SJCRH30 (cell line): ENCODE results near the genes HADH, LEF1, RPL34 and MCUB.

- RAMPAGE, long total RNA = no peak
These were observed 589 bp downstream of the TBCK start for GRCh38 chr4:106315385-106315855.

GRCh38 chr4:106317050-106317600, 775 bp downstream of the AIMP1 start:
- RAMPAGE, long total RNA = no peak

GRCh38 chr4:107034094-107034657, 1.9 kb downstream of the DKK2 start:
- RAMPAGE, long total RNA = no peak

DNA sequence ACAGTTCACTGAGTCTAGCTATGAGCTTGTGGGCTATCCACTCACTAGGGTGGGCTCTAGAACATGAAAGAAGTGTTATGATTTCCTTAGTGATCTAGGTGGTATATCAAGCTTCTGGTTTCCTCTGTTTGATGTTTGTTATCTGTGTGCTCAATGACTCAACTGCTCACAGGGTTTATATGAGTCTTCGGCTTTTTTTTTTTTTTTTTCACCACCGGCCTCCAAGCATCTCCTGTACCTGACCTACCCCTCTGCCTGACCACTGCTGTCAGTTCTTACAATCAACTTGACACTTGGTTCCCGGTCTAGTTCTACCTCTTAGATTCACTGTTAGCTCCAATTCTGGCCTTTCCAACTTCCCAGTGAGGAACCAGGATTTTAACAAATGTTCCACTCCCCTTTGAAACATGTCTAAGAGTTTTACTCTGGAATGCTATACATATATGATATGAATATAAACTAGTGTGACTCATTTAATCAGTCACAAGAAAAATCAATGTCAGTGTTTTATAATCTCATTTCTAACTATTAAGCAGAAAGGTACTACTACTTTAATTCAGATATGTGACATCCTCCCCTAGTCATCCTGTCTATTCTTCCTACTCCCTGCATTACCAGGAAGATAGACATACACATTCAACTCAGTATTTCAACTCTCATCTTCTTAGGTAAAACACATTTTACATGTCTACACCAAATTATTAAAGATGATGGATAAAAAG, 102.9 kb downstream of the PAPSS1 start:
- RAMPAGE, long total RNA = no peak

- RAMPAGE, long total RNA = no peak
These were observed 35.3 kb upstream of the CYP2U1 start for GRCh38 chr4:107895950-107896626.

DNA sequence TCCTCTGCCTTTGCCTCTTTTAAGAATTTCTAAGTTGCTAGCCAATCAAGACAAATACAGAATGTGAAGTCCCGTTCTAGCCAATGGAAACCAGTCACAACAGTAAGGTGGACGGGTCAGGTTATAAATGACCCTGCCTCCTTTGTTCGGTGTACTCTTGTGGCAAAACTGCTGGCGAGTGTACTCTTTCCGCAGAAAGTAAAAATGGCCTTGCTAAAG, 1.7 kb upstream of the HADH start:
- RAMPAGE, long total RNA = no peak

- RAMPAGE, long total RNA = no peak
These were observed at the start of gene HADH for GRCh38 chr4:107989464-107989954. TSS of gene HADH (plus strand) at chr4:107989889.

- RAMPAGE, long total RNA = no peak
These were observed 19.9 kb downstream of the HADH start for GRCh38 chr4:108009534-108010040.

DNA sequence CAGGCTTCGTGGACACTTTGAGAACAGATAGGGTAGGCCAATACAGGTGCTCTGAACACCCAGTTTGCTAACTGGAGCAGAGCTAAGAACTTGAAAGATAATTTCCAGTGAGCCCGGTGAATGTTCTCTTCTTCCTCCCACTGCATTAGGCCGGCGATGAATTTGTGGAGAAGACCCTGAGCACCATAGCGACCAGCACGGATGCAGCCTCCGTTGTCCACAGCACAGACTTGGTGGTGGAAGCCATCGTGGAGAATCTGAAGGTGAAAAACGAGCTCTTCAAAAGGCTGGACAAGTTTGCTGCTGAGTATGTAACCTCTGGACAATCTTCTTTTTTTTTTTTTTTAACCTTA, 24.6 kb downstream of the HADH start:
- RAMPAGE, long total RNA = no peak

DNA sequence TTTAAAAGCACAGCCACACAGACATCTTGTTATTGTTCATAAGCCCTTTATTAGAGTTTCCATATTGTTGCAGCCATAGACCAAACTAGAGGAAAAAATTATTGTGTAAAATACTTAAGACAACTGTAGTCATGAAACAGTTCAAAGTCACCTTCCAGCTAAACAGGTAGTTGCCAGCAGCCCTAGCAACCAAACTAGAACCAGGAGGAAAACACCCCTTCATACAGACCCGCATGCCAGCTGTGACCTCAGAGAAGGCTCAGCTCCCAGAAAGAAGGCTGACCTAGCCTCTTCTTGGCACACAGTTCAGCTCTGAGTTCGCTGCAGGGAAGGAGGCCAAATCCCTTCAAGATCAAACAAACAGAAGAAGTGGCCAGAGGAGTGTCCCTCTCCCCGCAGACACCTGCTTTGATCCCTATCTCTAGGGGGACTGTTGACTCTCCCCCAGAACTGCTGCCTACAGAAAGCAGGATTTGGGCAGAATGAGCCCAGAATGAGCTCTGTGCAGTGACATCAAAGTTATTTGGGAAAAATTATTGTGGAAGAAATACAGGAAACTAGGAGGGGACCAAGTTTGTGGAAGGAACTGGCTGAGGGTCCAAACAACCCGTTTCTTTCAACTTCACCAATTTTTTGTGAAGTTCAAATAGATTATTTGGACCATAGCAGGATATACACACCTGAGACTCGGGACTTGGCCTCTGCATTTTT, 56.0 kb downstream of the HADH start:
- RAMPAGE, long total RNA = no peak

DNA sequence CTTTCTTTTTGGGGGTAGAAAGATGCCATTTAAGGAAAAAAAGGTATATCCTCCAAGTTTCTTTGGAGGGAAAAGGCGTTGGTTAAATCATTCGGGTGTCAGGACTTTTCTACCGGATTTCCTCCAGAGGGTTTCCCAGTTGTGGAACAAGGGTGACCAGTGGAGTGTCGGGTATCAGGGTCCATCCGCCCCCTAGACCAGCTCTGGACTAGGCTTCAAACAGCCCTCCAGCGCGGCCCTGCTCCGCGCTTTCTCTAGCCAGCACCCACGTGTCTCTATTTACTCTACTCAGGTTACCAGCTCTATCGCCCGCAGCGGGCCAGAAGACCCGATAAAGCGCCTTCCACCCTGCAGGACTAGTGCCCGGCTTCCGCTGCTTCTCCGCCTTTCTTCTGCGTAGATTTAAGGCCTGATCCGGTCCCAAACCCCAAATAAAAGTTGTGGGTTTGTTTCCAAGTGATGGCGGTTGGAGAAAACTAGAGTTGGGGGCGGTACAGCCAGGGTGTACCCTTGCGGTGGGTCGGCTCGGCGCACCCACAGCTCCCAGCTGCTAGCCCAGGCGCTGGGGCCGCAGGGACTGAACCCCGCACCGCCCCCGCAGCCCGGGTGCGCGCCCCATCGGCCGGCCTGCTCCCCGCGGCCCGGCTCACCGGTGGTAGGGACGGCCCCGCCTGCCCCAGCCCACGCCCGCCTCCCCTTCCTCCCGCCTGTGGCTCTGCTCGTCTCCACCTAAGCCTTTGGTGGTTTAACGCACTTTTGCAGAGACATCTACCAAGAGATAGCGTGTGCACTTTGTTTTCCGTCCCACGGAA, 2.2 kb downstream of the LEF1 start:
- RAMPAGE, long total RNA = no peak

GRCh38 chr4:108168306-108169712, at the start of gene LEF1:
TSS of gene LEF1 (minus strand) at chr4:108168932.
- RAMPAGE, long total RNA = no peak

GRCh38 chr4:108171195-108171829, 2.6 kb upstream of the LEF1 start:
- RAMPAGE, long total RNA = no peak

GRCh38 chr4:108620142-108620750, at the start of gene RPL34:
TSS of gene RPL34 (plus strand) at chr4:108620576.
- RAMPAGE, long total RNA = start-site peak on the plus strand at chr4:108620574-108620658, 43,982 and 400 reads in 2 replicates

DNA sequence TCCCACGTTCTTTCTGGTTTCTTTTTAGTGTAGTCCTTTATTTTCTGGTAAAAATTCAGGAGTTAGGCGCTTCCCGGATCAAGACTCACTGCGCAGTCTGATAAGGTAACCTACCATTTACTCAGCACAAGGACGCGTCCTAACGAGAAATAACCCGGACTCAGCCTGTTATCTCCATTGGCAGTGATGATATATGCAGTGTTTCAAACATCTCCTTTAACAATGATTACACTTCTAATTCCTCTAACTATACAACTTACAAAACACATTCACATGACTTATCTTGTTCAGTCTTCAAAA, 393 bp upstream of the ETNPPL start:
- RAMPAGE, long total RNA = no peak

GRCh38 chr4:109432557-109433166, 953 bp upstream of the SEC24B start:
- RAMPAGE, long total RNA = no peak

GRCh38 chr4:109528313-109528639, 31.8 kb upstream of the MCUB start:
- RAMPAGE, long total RNA = no peak

- RAMPAGE, long total RNA = no peak
These were observed at the start of gene MCUB for GRCh38 chr4:109559960-109560719. TSS of gene MCUB (plus strand) at chr4:109560246.

DNA sequence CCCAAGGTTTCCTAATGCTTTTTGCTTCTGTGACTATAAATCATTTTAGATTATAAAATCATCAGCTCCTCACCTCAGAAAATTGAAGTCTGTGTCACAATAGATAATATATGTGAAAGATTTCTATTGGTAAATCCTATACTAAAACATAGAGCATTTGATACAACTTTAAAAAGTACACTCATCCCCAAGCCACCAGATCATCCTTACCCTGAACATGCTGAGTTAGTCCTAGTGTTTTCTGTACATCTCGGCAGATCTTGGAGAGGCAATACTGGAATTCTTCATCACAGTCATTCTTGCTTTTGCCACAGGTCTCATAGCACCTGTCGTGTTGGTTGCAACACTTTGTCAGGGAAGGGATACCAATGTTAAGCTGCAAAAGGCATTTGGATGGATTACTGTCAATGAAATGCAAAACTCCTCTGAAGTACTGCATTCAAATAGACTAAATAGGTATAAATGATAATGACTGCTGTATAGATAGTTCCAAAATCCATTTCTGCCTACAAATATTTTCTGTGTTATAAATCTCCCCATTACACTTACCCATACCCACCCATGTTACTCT, 12.4 kb downstream of the PLA2G12A start:
- RAMPAGE, long total RNA = no peak

DNA sequence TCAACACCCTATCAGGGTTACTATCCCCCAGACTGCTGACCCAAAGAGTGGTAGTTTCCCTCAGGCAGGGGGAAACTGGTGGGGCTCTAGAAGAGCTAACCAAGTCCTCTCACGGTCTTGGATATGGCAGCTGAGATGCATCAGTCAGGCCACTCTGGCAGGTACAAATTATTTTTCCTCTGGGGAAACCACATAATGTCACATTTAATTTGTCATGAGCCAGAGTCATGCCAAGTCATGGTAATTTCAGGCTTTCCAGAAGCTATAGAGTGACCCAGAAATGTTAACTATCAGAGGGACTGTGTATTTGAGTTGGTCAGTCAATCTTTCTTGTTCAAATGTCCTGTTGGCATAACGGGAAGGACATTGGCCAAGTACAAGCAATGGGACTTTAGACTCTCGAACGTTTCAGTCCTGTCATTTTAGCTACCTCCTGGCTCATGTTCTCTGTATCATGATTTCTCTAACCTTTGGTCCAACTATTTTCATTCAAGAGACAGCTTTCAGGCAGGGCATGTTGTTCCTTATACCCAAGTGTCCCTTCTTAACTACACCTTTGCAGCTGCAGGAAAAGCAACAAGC, 142.4 kb downstream of the EGF start:
- RAMPAGE, long total RNA = no peak